ENCODE measurements around the gene SNX30.

GRCh38 chr9:111004178-111005054 lies 33.9 kb downstream of the LPAR1 start:
- RRBS = no CpG with 5 or more reads among the region's 4 CpGs

- RRBS = no CpG with 5 or more reads among the region's 3 CpGs
Measured at GRCh38 chr9:111108944-111109334, 70.7 kb upstream of the LPAR1 start.

DNA sequence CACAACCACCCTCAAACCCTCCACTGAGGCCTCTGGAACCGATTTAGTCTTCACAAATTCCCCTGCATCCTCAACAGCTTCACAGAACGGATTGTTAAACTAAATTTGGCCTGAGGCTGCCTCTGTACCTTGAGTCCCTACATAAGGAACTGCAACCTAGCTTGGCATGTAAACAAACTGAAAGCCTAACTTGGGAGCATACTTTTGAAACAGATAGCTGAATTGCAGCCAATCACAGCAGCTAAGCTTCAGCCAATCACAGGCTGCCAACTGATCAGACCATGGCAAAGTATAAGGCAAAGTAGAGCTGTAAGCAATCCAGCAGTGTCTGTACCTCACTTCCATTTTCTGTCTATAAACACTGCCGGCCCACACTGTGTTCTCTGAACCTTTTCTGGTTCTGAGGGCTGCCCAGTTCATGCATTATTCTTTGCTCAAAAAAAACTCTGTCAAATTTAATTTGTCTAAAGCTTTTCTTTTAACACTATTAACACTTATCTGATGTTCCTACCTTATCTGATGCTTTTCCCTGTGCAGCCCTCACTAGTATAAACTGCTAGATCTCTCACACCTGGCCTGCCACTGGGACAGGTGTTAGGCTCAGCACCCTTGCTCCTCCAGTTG lies 8.9 kb upstream of the ZNF483 start:
- RRBS = no CpG with 5 or more reads among the region's 3 CpGs

GRCh38 chr9:111578688-111579142 lies 20.7 kb downstream of the PTGR1 start:
- RRBS = no CpG with 5 or more reads among the region's 5 CpGs

- RRBS = no CpG with 5 or more reads among the region's 7 CpGs
Measured at GRCh38 chr9:111627219-111627751, 3.8 kb upstream of the DNAJC25 start.

- RRBS = no CpG with 5 or more reads among the region's 7 CpGs
Measured at GRCh38 chr9:111678064-111678799, 16.8 kb downstream of the GNG10 start.

GRCh38 chr9:111900419-111900759 lies 3.8 kb downstream of the UGCG start:
- RRBS = no CpG with 5 or more reads among the region's 2 CpGs

DNA sequence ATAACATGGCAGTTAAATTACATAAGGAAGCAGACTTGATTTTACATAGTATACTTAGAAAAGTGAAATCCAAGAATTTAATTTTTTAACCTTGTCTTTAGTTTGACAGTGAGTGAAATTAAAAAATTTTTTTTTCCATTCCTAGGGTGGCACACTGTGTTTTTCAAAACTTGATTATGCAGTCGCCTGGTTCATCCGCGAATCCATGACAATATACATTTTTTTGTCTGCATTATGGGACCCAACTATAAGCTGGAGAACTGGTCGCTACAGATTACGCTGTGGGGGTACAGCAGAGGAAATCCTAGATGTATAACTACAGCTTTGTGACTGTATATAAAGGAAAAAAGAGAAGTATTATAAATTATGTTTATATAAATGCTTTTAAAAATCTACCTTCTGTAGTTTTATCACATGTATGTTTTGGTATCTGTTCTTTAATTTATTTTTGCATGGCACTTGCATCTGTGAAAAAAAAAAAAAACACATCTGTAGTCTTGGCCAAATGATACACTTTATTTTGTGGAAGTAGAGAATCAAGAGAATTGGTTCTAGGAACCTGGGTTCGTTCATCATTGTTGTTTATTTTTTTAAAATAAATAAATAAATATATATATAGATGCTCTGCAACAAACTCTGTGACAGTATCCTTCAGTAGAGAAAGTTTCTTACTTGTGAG lies 36.2 kb downstream of the UGCG start:
- RRBS = no CpG with 5 or more reads among the region's 6 CpGs

DNA sequence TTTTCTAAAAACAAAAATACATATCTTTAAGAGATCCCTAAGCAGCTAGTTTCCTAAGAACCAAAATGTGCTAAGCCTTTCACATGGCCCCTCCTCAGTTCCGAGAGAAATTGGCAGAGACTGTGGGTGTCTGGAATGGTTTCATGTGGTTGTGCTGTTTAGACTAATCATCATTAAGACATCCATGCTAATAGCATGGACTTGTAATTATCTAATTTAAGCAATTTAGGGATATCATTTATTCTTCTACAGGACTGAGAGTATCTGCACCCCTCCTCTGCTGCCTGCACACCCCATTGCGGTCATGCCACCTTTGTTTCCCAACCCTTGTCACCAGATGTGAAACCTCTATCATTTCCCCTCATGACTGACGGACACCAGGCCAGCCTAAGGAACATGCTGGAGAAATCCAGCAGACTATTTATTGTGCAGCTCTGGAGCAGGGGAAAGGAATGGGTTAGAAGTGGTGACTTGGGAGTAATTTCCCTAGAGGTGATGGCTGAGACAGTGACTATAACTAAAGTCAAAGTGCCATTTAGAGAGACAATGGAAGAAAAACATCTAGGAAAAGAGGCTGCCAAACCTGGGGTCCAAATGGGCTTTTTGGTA lies 40.6 kb downstream of the UGCG start:
- RRBS = no CpG with 5 or more reads among the region's 3 CpGs

DNA sequence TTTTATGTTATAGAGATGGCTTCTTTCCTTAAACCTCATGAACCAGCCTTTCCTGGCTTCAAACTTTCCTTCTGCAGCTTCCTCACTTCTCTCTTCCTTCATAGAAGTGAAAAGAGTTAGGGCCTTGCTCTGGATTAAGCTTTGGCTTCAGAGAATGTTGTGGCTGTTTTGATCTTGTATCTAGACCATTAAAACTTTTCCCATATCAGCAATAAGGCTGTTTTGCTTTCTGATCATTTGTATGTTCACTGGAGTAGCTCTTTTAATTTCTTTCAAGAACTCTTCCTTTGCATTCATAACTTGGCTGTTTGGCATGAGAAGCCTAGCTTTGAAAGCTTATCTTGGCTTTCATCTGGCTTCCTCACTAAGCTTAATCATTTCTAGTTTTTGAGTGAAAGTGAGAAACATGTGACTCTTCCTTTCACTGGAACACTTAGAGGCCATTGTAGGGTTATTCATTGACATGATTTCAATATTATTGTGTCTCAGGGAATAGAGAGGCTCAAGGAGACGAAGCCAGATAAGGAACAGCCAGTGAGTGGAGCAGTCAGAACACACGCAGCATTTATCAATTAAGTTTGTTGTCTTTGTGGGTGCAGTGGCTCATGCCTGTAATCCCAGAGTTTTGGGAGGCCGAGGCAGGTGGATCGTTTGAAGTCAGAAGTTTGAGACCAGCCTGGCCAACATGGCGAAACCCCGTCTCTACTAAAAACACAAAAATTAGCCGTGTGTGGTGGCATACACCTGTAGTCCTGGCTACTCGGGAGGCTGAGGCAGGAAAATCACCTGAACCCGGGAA lies 98.2 kb downstream of the UGCG start:
- RRBS = no CpG with 5 or more reads among the region's 9 CpGs

DNA sequence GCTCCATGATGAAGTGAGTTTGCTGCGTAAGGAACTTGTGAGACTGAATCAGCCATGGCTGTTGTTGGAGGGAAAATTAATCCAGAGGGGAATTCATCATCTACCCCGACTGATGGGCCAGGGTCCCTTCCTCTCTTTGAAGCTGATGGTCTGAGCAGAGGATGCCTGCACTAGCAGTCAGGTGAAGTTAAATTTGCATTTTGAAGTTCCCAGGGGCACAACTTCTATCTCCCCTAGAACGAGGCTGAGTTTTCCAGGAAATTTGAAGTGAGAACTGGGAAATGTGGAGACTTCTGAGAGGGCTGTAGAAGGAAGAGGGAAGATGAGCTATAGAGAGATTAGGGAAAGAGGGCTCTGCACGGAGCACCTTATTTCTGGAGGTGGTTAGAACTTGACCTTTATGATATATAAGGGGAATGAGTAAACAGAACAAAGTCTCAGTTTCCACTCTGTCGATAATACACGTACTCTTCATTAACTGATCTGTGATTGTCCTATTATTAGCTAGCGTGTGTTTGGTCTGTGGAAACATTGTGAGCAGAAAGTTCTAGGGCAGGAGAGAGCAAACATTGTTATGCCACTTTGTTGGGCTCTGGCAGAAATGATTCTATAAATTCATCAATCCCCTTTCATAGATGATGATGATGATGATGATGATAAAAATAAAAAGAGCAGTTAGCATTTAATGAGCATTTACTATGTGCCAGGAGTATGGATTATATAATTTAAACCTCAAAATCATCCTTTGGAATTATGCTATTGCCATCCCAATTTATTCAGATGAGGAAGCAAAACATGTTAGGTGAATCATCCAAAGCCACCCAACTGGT lies 118.5 kb downstream of the UGCG start:
- RRBS = no CpG with 5 or more reads among the region's 7 CpGs

- RRBS = no CpG with 5 or more reads among the region's 9 CpGs
Measured at GRCh38 chr9:112028435-112028886, 131.8 kb downstream of the UGCG start.

DNA sequence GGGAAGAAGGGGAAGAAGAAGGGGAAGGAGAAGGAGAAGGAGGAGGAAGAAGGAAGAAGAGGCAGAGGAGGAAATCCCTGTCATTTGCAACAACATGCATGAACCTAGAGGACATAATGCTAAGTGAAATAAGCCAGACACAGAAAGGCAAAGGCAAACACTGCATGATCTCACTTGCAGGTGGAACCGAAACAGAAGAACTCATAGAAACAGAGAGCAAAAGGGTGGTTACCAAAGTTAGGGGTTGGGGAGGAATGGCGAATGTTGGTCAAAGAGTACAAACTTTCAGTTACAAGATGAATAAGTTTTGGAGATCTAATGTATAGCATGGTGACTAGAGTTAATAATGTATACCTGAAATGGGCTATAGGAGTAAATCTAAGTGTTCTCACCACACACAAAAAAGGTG lies 135.5 kb downstream of the UGCG start:
- RRBS = no CpG with 5 or more reads among the region's 2 CpGs

DNA sequence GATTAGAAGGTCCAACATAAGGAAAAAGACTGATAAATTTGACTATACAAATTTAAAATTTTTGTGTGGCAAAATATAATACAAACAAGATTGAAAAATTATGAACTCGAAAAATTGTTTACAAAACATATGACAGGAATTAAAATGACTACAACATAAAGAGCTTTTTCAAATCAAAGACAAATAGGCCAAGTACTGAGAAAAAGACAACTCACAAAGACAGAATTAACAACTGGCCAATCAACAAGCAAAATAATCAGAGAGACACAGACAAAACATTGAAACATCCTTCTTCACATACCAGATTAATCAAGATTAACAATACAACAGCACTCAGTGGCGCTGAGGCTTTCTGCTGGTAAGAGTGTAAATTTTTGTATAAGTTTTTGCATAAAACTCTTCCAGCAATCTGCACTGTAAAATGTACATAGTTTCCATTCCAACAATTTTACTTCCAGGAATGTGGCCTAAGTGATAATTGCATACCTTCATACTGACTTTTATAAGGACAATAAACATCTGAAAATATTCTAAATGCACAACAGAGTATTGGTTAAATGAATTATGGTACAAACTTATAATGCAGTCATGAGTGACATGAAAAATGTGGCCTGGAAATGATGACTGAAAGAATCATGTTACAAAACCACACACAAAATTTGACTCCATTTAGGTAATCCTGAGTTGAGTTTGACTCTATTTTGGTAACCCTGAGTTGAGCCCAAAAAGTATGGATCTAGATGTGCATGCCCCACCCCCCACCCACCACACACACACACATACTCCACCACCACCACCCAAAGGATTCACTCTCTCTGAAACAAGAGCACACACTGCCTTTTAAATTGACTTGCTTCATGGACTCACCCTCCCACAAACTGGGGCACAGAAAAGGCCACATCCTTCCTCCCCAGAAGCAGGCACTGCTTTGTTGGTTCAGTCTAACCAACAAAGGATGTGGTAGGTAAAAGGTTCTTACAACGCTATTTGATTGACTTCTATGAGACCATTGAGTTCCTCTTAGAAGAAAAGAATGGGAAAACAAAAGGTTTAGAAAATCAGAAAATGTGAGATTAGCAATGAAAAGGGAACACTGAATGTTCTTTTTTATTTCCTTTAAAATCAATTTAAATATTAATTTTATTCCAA lies 137.7 kb downstream of the SUSD1 start:
- RRBS = no CpG with 5 or more reads among the region's 3 CpGs

DNA sequence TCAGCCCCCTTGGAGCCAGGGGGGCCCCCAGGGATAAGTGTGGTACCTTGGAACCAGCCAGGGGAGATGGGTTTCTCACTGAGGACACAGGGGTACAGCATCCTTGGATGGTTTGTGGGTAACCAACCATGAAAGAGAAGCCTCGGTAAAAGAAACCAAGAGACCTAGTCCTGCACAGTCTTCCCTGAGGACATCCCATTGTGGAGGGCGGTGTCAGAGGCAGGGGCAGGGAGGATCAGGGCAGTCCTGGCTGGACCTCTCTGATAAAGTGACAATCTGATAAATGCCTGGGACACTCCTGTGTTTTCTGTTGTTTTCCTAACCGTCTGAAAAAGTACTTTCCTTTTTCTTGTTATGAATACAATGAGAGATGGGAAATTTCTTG lies 102.2 kb downstream of the SUSD1 start:
- RRBS = no CpG with 5 or more reads among the region's 3 CpGs

DNA sequence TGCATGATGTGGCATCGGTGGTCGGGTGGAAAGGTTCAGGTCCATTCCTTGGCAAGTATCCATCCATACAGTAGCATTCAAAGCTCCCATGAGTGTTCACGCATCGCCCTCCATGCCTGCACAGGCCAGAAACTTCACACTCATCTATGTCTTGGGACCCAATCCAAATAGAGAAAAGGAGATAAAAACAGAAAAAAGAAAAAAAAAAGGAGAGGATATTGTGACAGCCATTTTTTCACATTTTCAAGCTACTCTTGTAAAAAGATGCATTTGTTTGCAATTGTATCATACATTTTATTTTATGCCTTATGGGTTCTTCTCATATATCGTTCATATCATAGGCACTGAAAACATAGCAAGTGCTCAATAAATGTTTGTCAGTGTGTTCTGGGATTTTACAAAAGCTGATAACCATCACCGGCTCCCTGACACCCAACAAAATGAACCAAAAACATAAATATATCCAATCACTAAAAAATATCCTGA lies 31.6 kb downstream of the SUSD1 start:
- RRBS = no CpG with 5 or more reads among the region's 6 CpGs

GRCh38 chr9:112176475-112177069 lies 1.5 kb upstream of the SUSD1 start:
- RRBS = no CpG with 5 or more reads among the region's 6 CpGs

DNA sequence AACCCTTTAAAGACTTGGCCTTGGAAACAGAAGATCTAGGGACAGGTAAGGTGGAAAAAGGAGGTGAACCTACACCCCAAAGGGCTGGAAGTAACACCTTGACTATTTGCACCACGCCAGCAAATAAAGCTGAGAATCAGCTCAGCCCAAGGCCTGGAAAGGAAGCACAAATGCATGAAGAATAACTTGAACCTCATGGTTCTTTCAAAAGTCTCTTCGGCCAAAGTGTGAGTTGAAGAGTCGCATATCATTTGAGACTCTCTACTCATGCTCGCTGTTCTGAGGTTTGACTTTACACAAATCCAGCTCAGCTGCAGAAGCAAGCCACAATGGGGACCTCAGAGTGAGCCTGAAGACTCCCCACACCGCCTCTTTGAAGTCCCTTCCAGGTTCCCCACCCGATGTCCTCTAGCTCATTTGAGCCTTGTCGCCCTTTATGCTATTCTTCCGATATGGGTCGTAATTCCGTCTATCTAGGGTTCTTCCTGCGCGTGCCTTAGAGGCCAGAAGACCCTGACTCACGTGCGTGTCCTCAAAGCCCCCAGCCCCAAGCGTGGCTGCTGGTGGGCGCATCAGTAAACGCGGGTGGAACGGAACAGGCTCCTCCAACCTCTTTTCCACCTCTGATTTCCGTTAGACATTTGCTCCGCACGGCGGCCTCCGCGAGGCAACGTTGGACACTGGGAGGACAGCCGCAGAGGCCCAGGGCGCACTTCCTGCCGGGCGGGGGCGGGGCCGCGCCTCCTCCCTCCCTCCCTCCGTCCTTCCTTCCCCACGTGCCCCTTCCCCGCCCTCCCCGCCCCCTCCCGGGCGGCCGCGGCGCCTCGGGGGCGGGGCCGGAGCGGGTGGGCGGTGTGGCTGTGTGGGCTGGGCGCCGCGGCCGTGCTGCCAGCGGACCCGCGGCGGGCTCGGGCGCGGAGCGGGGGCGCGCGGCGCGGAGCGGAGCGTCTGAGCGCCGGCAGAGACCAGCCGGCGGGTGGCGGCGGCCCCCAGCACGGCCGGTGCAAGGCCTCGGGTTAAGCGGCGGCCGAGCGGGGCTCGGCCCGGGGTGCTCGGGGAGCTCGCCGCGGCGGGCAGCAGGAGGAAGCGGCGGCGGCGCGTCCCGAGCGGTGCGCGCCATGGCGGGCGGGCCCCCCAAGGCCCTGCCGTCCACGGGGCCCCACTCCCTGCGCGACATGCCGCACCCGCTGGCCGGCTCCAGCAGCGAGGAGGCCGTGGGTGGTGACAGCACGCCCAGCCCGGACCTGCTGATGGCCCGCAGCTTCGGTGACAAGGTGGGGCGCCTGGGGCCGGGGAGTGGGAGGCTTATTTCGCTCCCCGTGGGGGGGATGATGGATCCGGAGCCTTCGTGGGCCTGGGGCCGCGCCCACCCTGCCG lies at the start of gene SNX30:
Gene SNX30 (plus strand): TSS at position 877 of the 1,377 bp plus-strand sequence.
- RRBS = 2% methylated on average over 45 of the region's 119 CpGs

DNA sequence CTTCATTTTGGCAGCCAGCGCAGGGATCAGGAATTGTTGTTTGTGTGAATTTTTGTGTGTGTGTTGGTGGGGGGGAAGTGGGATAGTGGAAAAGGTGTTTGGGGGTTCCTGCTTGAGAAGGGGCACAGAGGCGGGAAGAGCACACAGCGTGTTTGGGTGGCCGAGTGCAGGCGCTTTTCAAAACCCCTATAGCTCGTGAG lies 11.5 kb downstream of the SNX30 start:
- RRBS = no CpG with 5 or more reads among the region's 6 CpGs

DNA sequence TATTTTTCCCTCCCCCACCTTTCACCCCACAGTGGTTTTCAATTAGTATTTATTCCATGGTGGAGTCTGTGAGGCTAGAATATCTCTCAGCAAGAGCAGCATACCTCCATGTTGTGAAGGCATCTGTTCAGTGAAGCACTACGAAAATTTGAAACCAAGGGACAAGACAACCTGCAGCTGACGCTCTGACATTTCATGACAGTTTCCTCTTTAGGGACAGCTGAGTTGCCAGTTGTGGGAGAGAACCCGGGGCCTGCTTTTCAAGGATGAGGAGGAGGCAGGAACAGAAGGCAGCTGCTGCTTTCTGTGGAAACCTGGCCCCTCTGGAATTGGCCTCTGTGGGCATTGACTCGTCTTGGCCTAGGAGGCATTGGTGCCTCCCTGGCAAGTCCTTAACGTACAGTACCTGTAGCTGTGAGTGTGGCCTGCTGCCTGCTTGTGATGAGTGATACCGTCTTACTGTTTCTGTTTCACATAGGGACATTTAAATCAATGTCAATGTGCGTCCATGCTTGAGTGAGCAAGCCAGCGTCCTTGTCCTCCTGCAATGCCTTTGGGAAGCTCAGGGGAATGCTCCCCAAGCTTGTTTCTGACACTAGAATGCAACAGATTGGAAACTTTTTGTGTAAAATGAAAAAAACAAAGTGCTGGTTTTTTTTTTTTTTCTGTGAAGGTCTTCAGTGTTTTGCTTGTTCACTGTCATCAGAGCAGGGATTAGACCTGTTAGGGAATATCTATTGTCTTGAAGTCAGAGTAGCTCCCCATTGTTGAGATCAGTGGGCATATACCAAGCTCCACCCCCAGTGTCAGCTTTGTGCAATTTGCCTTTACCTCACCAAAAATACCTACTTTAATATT lies 21.5 kb downstream of the SLC46A2 start:
- RRBS = no CpG with 5 or more reads among the region's 8 CpGs